Tongue (tissue), 2 donors: ENCODE measurements around the genes PKIG and PIGT.

GRCh38 chr20:44427464-44428167 is 48.1 kb upstream of the TTPAL start:
- RAMPAGE, long total RNA = no peak

GRCh38 chr20:44432056-44432600 is 43.5 kb upstream of the TTPAL start:
- RAMPAGE, long total RNA = no peak

GRCh38 chr20:44435466-44436245 is 40.0 kb upstream of the TTPAL start:
- RAMPAGE, long total RNA = no peak

DNA sequence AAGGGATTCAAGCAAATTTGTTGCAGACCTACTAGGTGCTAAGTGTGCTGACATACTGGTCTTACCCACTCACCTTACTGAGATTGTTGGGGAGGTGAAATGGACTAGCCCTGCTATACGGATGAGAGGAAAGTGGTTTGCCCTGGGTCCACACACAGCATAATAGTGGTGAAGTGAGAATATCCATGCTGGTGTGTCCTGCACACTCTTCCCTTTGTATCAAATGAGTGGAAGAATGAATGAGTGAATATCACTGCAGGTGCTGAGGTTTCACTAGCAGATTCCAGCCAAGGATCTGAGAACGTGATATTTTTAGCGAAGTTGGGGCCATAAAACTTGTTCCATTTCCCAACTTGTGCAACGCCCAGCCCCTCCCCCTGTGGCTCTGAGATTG is 33.3 kb upstream of the TTPAL start:
- RAMPAGE, long total RNA = no peak

GRCh38 chr20:44445349-44446613 is 29.9 kb upstream of the TTPAL start:
- RAMPAGE, long total RNA = no peak

GRCh38 chr20:44581945-44583076 is at the start of gene PKIG:
Gene PKIG, plus strand, starts transcription at chr20:44582579.
- RAMPAGE, long total RNA = no peak

DNA sequence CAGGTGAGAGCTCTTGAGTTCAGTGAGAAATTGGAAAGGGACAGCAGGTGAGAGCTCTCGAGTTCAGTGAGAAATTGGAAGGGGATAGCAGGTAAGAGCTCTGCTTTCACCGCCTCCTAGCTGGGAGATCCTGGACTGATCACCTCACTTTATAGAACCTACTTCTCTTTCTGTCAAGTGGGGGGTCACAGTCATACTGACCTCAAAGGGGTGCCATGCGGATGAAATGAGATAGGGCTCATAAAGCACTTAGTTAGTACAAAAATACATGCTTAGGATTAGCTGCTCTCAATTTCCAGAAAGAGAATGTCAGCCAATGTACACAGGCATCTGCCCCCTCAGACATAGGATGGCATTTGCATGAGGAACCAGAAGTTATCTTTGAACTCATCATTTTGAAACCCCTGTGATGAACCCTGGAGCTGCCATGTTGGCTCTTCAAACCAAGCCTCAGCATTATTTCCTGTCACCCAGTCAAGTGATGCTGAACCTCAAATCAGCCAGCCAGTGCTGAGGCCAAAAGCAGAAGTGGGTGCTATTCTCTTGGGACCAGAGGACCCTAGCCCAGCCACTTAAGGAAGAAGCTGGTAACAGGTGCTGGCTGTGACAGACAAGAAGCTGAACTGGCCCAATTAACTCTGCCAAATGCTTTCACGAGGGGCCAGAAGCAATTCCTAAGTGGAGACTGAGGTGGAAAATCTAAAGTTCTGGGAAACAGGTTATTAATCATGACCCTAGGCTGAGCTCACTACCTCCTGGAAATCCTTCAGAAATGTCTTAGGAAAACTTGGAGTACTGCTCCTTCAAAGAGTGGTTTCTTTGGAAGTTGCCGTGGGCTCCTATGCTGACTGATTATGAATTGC is 3.8 kb downstream of the PKIG start:
- RAMPAGE, long total RNA = no peak

DNA sequence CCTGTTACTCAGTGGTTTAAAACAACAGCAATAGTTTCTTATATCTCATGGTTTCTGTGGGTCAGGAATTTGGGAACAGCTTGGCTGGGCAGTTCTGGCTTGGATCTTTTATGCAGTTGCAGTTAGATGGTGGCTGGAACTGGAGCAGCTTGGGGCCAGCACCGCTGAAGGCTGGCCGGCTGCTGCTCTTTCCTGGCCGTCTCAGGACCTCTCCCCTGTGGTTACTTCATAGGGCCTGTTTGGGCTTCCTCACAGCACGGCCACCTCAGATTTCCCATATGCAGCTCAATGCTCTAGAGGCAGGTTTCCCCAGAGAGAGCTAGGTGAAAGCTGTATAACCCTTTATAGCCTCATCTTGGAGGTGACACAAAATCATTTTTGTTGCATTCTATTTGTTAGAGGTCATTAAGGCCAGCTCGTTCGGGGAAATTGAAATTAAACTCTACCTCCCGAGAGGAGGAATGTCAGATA is 15.6 kb downstream of the PKIG start:
- RAMPAGE, long total RNA = no peak

GRCh38 chr20:44643529-44644154 is 7.9 kb downstream of the ADA start:
- RAMPAGE, long total RNA = no peak

DNA sequence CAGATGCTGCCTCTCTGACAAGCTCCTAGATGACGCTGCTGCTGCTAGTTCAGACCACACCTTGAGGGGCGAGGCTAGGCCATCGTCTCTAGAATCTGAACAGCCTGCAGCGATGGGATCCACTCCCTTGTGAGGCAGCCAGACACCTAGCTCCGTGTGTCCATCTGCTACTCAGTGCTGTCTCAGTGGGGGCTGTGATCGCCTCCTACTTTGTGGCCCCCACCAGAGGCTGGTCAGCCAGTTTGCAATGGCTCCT is 2.7 kb downstream of the CCN5 start:
- RAMPAGE, long total RNA = no peak

DNA sequence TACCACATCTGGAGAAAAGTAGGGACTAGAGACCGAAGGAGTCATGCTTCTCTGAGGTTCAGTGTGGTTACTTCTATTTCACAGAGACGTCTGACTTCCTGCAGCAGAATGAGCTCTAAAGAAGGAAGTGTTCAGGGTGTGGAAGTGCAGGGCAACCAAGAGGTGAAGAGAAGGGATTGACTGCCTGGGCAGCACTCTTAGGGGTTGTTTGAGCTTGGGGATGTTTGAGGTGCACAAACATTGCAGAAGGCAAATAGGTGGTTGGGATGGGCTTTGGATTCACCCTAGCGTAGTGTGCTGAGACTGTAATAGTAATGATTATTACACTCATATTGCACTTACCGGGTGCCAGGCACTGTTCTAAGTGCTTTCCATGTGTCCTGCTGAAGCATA is 1.2 kb downstream of the STK4 start:
- RAMPAGE, long total RNA = no peak

- RAMPAGE, long total RNA = no peak
Observed at GRCh38 chr20:44983432-44983662, 17.0 kb downstream of the STK4 start.

GRCh38 chr20:45071357-45071733 is 29.6 kb downstream of the KCNS1 start:
- RAMPAGE, long total RNA = no peak

- RAMPAGE, long total RNA = no peak
Observed at GRCh38 chr20:45336238-45337288, 11.7 kb downstream of the SDC4 start.

DNA sequence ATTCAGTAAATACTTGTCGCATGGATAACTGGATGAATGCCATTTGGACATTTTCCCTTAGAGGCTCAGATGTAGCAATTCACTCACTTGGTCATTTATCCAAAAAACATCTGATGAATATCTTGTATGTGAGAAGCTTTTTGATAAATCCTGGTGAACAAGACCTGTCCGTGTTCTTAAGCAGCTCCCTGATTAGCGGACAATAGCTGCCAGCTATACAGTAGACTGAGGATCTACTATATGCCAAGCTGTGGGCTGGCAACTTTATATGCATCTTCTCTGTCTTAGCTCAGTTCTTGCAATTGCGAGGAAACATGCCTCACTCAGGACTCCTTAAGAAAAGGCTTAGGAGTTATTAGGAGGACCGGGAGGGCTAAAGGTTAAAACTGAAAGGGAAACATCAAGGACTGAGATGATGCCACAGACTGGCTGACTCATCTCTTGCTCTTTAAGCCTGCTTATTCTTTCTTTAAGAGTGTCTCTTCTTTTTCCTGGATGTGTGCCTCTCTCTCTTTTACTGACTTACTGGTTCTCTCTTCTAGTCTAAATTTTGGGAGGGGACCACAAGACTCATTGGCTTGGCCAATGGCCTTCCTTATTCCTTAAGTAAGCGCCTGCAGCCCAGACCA is 6.9 kb upstream of the SDC4 start:
- RAMPAGE, long total RNA = no peak

GRCh38 chr20:45377159-45377805 is 843 bp downstream of the TP53TG5 start:
- RAMPAGE, long total RNA = no peak

- RAMPAGE, long total RNA = no peak
Observed at GRCh38 chr20:45415820-45416753, at the start of gene PIGT. Gene PIGT, plus strand, starts transcription at chr20:45416141.

GRCh38 chr20:45775052-45775416 is 16.6 kb downstream of the WFDC3 start:
- RAMPAGE, long total RNA = no peak

DNA sequence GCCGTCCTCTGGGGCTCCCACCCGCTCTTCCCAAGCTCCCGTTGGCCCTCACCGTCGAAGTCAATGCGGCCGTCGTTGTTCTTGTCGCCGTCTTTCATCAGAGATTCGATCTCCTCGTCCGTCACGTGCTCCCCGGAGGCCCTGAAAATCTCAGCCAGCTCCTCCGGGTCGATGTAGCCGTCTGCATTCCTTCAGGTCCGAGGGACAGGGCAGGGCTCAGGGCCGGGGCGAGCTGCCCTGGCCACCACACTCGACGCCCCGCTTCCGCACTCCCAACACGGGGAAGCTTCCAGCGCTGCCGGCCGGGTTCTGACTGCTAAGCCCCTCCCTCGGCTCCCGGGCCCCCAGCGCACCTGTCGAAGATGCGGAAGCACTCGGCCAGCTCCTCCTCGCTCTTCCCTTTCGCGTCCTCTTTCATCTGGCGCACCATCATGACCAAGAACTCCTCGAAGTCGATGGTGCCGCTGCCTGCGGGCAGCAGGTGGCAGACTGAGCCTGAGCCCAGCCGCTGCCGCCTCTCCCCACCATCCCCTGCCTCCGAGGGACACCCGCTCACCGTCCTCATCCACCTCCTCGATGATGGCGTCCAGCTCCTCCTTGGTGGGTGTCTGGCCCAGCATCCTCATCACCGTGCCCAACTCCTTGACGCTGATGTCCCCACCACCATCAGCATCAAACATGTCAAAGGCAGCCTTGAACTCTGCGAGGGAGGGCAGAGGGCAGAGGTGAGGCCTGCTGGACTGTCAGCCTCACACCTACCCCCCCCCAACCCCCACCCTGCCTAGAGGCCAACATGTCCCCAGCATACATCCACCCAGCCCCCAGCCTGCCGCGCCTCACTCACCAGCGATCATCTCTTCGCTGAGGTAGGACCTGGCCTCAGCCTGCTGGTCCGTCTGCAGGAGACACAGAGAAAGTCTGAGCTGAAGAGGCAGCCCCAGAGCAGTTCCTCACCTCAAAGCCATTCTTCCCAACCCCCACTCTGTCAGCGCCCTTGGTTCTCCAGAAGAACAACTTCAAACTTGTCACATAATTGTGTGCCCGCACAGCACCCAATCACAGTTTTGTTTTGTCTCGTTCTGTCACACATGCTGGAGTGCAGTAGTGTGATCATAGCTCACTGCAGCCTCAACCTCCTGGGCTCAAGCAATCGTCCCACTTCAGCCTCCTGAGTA is 2.8 kb downstream of the TNNC2 start:
- RAMPAGE, long total RNA = no peak

DNA sequence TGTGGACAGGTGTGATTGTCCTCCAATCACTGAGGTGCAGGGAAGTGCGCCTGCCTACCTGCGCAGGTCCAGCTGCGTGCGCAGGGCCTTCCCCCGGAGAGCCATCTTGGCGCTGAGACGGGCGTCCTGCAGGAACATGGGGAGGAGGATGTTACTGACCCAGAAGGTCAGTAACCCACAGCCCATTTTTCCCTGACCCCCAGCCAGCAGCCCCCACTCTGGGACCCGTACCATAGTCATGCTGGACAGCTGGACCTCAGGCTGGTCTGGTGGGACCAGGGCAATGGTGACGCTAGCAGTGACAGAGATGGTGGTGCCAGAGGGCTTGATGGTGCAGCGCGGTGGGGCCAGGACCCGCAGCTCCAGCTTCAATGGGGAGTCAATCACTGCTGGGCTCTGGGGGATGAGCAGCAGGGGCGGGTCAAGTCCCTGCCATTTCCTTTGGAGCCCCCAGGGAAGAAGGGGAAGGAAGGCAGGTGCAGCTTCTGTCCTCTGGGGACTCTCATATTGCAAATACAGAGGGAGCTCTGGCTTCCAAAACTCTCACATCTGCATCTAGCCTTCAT is 9.7 kb downstream of the PLTP start:
- RAMPAGE, long total RNA = no peak